ENCODE results near the genes GINM1 and MTHFD1L.

GRCh38 chr6:149073424-149074278 lies 243.9 kb upstream of the TAB2 start:
- RRBS, 2 experiments: no CpG with 5 or more reads among the region's 18 CpGs

DNA sequence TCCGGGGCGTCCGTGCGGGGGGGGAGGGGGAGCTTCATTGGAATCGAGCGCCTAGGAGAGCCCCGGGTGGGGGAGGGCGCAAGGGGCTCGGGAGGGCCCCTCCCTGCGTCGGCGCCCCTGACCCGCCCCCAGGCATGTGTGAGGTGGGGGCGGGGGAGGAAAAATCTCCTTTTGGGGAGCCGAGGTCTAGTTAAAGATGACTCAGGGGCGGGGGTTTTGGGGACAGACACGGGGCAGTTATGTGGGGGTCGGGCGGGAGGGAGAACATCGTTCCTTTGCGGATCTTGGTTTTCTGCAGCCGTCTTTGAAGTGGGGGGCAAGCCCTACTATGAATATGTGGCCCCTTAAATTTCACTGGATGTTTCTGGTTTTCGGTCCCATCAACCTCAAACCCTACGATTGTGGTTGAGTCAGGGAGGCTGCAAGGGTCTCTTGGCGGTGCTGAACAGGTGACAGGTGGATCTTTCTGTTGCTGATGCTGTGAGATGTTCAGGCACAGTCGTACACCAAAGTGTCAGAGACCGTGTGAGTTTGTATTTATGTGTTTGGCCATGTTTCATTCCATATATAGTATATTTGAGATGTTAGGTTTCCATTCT lies 845 bp downstream of the TAB2 start:
- RRBS, 2 experiments: 1 to 2% methylated on average over 3 to 7 of the region's 27 CpGs

- RRBS, 2 experiments: no CpG with 5 or more reads among the region's 1 CpG
Observed at GRCh38 chr6:149322902-149323213, 5.3 kb downstream of the TAB2 start.

DNA sequence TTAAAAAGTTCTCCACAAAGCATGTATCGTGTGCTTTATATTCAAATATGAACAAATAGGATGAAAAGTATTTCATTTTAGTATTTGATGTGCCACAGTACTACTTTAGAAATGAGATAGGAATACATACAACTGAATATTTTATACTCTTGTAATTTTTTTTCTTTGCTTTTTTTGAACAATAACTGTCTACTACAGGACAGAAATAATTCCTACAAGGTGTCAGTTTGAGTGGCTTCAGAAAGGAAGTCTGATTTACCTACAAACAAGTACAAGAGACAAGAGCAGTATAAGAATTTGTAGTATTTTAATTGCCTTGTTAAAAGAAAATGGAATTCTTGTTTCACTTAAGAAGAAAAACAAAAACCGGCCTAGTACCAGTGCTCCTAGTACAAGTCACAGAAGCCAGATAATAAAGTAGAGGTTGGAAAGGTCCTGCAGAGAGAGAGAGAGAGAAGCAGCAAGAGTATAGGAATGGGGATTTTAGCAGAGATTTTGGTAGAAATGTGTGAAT lies 6.3 kb downstream of the TAB2 start:
- RRBS, 2 experiments: no CpG with 5 or more reads among the region's 2 CpGs

- RRBS, 2 experiments: no CpG with 5 or more reads among the region's 7 CpGs
Observed at GRCh38 chr6:149505197-149505886, 20.5 kb upstream of the ZC3H12D start.

DNA sequence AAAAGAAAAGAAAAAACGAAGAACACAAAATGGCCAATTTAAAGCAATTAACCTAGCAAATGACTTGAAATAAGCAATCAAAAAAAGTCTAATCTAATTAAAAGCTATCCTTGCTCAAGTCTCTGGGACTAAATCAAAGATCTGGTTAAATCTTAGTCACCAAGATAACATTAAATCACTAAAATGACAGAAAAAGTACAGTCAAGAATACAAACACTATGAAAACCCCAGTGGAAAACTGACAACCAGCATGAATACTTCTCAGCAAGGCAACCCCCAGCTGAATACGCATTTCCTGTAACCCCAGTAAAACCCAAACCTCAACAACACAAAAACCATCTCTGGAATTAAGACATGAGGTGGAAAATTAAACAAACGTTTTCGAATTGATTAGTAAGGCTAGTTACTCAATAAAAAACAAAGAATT lies 23.6 kb upstream of the ZC3H12D start:
- RRBS, 2 experiments: no CpG with 5 or more reads among the region's 4 CpGs

DNA sequence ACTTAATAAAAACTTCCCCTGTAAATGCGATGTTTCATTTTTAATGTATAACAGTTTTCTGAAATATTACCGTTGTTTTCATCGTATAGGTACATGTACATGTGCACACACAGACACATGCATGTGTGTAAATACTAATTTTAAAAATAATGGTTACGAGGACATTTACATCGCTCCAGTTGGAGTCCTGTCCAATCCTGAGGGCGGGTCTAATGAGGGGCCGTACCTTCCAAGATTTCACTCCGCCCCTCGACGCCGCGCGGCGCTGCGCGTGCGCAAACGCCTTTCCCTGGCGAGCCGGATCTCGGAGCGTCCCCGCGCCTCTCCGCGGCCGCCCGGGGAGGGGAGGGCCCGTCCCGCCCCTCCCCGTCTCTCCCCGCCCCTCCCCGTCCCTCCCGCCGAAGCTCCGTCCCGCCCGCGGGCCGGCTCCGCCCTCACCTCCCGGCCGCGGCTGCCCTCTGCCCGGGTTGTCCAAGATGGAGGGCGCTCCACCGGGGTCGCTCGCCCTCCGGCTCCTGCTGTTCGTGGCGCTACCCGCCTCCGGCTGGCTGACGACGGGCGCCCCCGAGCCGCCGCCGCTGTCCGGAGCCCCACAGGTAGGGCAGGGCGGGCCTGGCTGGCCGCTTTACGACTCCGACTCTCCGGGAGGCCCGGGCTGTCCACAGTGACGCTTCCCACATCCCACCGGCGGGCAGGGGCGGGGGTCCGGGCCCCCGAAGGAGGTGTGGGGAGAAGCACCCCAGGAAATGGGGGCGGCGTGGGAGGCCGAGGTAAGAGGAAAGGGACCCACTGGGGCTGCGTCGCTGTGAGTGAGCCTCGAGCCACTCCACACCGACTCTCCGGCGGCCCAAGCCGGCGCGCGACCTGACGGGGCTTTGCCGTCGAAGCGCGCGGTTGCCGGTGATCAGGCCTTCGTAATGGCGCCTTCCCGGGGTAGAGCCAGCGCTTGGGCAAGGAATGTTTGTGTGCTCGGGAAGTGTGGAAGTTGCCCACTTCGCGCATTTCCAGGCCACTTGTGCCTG lies at the start of gene GINM1:
Gene GINM1 (plus strand): TSS at position 437 of the 1,022 bp plus-strand sequence.
- RRBS, 2 experiments: 2% methylated on average over 44 of the region's 101 CpGs

DNA sequence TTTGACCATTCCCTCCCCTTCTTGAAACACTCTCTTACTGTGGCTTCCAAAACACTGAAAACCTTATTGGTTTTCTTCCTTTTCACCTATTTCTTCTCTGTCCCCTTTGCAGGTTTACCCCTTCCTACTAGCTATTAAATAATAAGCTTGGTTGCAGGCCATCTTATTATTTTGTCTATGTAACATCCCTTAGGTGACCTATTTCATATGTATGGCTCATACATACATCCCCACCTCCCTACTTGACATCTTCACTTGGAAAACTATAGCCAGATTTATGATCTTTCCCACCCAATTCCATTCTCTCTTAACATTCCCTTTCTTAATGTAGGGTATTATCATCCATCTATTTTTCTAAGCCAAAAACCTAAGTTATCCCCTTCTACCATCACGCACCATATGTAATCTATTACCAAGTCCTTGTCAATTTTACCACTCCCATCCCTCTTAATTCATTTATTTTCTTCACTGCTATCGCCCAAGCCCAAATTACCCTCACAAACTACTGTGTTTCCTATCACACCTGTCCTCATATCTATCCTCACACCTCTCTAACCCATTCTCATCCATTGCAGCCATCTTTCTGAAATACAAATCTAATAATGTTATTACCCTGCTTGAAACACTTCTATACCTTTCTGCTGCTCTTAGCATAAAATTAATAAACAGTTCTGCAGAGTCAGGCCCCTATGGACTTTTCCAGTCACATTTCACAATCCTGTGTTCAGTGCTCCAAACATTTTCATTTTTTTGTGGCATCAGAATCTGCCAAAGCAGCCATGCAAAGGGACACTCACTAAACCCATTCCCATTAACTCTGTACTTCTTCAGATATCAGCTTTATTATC lies 26.1 kb downstream of the LATS1 start:
- RRBS, 2 experiments: no CpG with 5 or more reads among the region's 2 CpGs

- RRBS, 2 experiments: no CpG with 5 or more reads among the region's 5 CpGs
Observed at GRCh38 chr6:149694925-149695501, 22.9 kb downstream of the LATS1 start.

DNA sequence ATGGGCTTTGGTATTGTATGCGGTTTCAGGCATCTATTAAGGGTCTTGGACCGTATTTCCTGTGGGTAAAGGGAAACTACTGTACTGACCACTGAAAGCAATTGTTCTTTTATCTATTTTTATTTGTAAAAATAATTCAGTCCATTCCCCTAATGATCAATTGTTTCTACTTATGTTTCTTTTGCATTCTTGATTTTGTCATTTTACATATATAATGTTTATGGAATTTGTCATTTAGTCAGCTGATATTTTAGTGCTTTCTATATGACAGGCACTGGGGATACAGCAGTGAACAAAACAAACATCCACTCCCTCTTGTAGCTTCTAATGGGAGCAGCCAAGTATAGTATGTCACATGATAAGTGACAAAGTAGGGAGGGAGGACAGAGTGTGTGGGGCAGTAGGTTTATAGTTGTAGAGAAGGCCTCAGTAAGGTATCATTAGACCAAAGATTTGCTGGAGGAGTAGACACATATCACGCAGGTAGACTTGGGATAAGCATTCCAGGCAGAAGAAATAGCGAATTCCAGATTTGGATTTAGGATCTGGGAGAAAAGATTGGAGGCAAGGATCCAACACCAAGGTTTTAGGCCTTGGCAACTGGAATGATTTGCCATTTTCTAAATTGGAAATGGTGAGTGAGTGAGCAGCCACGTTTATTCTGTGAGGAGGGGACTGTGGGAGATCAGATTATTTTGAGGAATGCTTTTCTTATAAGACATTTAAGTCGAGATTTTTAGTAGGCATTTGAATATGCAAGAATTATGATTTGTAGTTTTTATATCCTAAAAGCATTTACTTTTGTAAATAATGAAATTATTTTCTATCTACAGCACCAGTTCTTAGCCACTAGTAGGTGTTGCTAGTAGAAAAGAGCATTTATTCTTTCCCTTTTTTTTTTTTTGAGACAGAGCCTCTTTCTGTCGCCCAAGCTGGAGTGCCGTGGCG lies 6.2 kb downstream of the PCMT1 start:
- RRBS, 2 experiments: no CpG with 5 or more reads among the region's 9 CpGs

DNA sequence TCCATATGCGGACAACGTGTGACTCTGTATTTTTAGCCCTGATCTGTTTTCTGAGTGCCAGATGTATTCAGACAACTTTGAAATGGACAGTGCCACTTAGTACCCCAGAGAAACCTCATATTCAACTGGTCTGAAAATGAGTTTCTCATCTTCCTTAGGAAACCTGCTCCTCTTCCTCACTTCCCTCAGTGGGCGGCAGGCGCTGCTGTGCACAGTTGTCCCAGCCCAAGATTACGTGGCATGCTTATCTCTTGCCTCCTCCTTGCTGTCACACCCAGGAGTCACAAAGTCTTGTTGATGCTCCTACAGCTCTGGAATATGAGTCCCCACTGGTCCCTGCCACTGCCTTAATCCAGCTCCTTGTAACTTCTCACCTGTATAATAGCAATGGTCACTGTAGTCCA lies 8.3 kb downstream of the PPP1R14C start:
- RRBS, 2 experiments: no CpG with 5 or more reads among the region's 5 CpGs

GRCh38 chr6:150598983-150599619 lies 584 bp upstream of the PLEKHG1 start:
- RRBS, 2 experiments: 5 to 9% methylated on average over 3 of the region's 16 CpGs

DNA sequence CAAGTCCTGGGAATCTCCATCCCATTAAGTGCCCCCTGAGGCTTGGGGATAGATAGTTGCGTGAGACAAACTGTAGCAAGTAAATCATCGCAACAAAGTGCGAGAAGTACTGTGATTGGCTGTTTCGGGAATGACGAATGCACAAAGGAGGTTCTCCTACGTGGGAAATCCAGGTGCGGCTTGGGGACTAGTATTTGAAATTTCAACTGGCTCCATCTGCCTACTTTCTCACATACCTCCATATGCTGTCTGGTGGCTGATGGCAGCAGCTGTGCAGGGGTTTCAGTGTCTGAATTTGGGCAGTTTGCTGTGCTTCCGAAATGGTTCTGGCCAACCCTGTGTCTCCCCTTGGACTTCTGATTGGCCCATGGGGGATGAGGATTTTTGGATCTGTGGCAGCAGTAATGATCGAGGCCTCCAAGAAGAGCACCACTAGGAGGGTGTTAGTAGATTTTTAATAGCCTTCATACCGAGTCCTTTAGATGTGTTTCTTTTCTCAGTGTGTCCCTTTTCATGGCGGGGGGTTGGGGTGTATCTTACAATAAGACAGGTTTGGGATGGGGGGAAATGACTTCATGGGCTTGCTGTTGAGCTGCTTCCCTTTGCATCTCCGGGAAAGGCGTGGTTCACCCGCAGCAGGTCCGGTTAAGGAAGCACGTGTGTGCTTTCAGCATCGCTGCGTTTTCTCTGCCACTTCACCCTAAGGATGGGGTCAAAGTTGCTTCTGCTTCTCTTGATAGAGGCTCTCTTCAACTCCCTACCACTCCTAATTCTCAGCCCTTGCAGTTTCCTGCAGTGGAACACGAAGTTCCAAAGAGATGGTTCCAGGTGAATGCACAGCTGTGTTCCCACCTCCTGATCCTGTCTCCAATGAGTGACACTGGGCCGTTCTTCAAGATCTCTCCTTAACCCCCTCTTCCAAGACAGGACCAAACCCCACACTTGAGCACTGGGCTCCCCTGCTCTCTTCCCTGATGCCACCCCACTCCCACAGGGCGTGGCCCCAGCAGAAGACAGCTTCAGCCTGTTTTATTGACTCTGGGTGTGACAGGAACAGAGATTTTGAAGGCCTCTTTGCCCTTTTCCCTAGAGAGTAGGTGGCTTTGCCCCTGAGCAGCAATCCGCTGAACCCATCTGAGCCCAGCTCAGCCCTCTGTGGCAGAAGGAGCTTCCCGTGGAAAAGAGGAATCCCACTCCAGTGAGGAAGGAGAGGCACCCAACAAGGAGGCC lies 85.0 kb downstream of the PLEKHG1 start:
- RRBS, 2 experiments: no CpG with 5 or more reads among the region's 23 CpGs

DNA sequence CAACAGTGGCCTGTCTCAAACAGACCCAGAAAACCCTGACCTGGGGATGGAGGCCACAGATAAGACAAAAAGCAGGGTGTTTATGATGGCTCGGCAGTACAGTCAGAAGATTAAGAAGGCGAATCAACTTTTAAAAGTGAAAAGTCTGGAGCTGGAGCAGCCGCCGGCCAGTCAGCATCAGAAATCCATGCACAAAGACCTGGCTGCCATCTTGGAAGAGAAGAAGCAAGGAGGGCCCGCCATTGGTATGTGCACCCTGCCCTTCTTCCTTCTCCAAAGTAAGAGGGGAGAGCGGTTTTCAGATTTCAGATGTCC lies 33.6 kb upstream of the MTHFD1L start:
- RRBS, 2 experiments: no CpG with 5 or more reads among the region's 6 CpGs

DNA sequence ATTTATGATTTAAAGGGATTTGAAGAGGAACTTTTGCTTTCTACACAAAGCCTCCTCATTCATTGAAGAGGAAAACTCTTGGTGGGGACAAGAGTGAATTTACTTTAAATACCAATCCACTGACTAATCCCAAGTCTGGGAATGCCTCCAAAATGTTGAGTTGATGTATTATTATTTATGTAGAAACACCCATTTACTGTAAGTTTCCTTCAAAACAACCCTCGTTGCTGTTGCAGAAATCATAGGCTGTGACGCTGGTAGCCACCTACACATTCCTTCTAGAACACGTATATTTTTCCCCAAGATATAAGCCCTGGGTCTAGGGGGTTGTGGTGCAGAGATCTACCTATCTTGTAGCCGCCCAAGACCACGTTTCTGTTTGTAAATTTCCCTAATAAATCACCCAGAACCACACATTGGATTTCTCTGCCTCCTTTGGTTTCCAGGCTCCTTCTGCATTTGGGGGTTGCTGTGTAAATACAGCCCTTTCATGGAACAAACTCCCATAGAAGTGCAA lies 7.9 kb upstream of the MTHFD1L start:
- RRBS, 2 experiments: no CpG with 5 or more reads among the region's 5 CpGs

- RRBS, 2 experiments: 2% methylated on average over 36 to 45 of the region's 80 CpGs
Observed at GRCh38 chr6:150865456-150866137, at the start of gene MTHFD1L. TSS of gene MTHFD1L (plus strand) at chr6:150865702.

- RRBS, 2 experiments: no CpG with 5 or more reads among the region's 2 CpGs
Observed at GRCh38 chr6:150930854-150931345, 65.4 kb downstream of the MTHFD1L start.

DNA sequence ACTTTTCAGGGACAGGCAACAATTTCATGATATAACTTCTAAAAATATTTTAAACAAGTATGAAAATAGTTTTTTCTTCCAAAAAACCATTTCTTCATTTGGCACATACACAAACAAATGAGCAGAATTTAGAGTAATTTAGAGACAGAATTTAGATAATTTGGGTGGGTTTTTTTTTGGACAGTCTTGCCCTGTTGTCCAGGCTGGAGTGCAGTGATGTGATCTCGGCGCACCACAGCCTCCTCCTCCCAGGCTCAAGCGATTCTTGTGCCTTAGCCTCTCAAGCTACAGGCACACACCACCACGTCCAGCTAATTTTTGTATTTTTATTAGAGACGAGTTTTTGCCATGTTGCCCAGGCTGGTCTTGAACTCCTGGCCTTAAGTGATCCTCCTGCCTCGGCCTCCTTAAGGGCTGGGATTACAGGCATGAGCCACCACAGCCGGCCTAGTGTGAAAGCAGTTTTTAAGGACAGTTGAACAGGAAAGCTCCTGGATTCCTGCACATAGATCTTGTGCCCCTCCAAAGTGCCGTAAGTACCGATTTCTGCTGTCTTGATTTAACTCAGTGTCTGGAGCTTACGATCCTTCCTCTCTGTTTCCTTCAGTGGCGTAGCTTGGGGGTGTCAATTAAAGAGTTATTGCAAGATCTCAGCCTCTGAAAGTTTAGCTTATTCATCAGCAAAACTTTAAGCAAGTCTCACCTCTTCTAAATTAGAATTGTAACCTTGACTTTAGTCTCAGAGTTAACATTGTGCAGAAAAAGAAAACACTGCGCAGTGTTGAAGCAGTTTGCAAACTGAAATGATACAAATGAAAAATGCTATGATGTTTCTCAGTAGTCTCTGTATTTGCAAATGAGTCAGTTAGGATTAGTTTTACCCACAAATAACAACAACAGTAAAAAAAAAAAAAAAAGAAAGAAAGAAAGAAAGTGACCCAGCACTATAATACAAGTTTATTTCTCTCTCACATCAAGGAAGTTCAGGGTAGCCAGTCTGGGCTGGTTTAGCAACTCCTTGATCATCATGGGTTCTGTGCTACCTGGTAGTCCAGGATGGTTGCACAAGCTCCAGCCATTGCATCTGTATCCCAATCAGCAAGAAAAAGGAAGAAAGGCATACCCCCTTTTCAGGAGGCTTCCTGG lies 128.0 kb downstream of the MTHFD1L start:
- RRBS, 2 experiments: no CpG with 5 or more reads among the region's 12 CpGs

DNA sequence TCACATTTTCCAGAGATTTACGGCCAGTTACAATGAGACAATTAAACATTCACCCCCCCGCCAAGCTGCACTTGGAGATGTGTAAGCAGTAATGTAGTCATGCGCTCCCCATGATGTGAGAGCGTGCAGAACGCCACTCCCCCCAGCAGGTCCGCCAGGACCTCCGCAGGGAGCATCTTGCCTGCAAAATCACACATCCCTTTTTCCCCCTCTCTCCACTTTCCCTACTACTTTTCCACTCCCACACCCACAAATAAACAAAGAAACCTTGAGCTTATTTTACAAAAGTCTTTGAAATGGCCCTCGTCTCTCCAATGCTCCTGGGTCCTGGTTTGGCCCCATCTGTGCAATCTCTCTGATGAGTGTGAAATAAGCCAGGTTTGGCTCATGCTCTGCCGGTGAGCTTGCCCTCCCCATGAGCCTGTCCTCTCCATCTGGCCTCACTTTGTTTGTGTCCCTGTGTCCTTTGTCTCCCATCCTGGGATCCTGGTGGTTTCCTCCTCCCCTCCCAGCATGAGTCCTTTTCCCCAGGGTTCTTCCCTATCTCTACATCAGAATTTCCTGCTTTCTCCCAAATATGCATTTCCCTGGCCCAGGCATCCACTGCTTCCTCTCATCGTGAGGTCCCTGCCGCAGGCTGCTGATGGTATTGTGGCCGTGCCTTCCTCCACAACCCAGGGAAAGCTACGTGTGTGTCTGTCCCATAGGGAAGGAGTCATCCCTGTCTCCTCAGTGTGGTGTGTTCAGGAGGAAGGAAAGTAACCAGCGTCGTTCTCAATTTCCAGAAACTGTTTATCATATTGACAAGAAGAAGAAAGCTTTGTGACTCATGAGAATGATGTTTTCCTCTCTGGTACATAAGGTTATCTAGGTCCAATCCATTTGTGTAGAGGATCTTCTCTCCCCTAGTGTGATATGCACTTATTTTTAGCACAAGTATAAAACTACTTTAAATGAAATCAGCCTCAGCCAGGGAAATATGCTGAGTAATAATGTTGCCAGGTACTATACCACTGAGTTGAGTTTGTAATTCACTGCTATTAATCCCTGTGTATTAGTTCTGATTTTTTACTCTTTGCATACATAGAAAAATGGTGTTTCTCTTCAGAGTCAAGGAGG lies 180.1 kb downstream of the MTHFD1L start:
- RRBS, 2 experiments: no CpG with 5 or more reads among the region's 15 CpGs

DNA sequence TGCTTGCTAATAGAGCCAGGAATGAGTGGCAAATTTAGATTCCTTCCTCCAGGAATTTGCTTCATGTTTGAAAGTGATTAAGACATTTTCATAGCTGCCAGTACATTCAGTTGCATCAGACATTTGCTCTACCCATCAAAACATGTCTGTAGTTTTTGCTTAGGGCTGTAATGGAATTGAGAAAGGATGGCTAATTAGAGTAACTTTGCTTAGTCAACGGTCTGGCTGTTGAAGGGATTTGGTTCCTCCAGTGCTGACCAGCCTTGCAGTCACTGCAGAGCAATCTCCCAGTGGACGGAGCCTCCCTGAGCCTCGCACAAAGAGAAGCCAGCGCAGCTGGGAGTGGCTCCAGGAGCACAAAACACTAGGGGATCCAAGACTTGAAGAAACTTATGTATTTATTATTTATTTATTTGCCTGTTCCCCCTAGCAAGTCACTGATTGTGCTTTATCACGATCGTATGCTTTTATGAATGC lies 36.6 kb downstream of the AKAP12 start:
- RRBS, 2 experiments: no CpG with 5 or more reads among the region's 6 CpGs